Parietal lobe (tissue), 2 donors: ENCODE measurements around a stretch of chr2.

DNA sequence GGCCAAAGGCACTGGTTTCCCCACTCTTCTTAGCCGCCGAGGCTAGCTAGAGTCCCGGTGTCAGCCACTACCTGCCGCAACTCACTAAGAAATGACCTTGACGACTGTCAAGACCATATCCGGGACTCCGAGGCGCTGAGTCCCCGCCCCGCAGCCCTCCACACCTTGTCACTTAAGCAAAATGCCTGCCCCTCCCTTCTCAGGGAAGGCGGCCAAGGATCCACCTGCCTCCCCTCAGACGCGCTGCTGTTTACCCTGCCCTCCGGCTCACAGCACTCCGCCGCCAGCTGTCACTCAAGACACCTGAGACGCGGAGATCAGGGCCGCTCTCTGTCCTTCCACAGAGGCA, 32.7 kb upstream of the REG3G start:
- RAMPAGE, long total RNA: no peak

DNA sequence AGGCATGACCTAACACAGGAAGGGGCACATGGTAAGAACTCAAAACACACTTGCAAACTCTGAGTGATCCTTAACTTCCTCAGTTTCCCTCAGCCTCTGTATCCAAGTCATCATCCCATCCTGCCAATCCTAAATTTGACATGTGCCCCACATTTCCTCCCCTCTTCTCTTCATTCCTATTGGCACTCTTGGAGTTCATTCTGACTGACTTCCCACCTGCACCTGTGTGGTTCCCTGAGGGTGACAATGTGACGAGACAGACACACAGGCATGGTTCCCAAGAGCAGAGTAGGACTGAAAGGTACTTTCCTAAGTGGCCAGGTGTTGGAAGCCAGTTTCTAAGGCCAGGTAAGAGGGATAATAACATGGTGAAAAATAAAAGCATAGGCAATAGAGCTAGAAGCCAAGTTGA, 24.3 kb upstream of the REG3G start:
- RAMPAGE, long total RNA: no peak

DNA sequence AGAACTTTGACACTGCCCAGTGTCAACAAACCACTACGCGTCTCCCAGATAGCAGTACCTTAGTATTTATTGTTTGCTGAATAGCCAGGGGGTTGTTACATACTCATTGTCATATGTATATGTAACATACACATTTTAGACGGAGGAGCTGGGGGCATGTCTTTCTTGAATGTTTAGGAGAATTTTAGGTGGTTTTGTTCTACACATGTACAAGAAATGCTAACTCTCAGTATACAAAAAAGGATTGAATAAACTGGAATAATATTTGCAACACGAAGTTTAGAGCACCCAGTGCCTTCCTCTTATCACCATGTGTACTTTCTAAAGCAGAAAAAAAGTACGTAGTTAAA, 118.5 kb downstream of the CTNNA2 start:
- RAMPAGE, long total RNA: no peak

GRCh38 chr2:81304452-81304788, 999.9 kb upstream of the LRRTM1 start:
- RAMPAGE, long total RNA: no peak

GRCh38 chr2:82811466-82811857, 1647.6 kb downstream of the SUCLG1 start:
- RAMPAGE, long total RNA: no peak

- RAMPAGE, long total RNA: no peak
Measured at GRCh38 chr2:84459402-84459691, 267 bp upstream of the SUCLG1 start.

- RAMPAGE, long total RNA: no peak
Measured at GRCh38 chr2:84832894-84833368, 48.0 kb downstream of the TRABD2A start.

DNA sequence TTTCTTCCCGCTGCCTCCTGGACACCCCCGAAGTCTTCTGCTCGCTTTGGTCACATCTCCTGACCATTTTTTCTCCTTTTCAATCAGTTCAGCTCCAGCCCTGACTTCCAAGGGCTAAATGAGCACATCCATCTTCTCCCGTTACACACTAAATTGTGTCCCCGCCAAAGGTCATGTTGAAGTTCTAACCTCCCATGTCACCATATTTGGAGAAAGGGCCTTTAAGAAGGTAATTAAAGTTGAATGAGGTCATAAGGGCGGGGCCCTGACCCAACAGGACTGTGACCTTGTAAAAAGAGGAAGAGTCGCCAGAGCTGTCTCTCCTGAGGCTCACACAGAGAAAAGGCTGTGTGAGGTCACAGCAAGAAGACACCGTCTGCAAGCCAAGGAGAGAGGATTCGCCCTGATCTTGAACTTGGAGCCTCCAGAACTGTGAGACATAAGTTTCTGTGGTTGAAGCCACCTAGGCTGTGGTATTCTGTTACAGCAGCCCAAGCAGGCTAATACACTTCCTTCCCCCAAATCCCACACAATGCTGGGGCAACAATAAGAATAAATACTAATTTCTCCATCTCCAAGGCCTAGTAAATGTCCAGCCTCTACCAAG, 24.1 kb downstream of the TRABD2A start:
- RAMPAGE, long total RNA: no peak

- RAMPAGE, long total RNA: no peak
Measured at GRCh38 chr2:84881691-84882110, 817 bp upstream of the TRABD2A start.

DNA sequence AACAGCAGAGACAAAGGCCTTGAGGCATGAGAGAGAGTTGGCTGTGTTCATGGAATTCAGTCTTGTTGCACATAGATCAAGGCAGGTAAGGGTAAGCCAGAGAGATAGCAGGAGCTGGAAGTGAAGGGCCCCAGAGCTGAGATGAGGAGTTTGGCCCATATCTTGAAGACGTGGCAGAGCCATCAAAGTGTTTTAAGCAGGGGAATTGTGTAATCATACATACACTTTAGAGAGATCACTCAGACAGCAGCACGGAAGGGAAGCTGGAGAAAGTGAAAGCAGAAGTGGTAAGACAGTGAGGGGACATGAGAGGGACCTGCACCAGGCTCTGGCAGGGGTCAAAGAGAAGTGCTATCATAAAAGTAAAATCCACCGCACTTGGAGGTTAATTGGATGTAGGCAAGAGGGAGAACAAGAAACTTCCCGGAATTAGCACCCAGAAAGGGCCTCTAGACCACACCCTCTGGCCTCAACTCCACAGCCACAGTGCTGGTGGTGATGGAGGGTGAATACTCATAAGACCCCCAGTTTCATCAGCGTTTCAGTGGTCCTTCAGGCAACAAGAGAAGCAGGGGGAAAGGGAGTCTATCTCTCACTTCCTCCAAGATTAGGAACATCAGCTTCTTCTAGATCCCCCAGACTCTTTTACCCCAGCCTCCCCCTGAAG, 8.0 kb upstream of the TRABD2A start:
- RAMPAGE, long total RNA: no peak

- RAMPAGE, long total RNA: no peak
Measured at GRCh38 chr2:84897933-84898903, 7.2 kb upstream of the TMSB10 start.

GRCh38 chr2:85140352-85140982, 7.3 kb downstream of the TCF7L1 start:
- RAMPAGE, long total RNA: no peak

- RAMPAGE, long total RNA: no peak
Measured at GRCh38 chr2:85143495-85144291, 10.5 kb downstream of the TCF7L1 start.

GRCh38 chr2:85231825-85232430, 95.9 kb downstream of the TGOLN2 start:
- RAMPAGE, long total RNA: no peak

DNA sequence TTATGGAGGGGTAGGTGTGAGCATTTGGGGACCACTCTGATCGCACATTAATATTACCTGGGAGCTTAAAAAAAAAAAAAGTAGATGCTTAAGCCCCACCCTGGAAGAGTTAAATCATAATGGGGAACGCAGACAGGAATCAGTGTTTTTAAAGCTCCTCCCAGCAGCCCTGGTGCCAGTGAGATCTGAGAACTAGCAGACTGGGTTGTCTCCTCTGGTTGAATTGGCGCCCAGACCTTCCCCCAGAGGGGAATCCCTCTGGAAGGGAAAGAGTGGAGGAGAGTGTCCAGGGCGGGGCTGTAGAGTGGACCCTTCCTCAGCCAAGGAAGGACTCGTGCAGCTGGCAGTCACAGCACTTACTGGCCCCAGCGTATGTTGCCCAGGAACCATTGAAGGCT, 62.6 kb downstream of the TGOLN2 start:
- RAMPAGE, long total RNA: no peak

DNA sequence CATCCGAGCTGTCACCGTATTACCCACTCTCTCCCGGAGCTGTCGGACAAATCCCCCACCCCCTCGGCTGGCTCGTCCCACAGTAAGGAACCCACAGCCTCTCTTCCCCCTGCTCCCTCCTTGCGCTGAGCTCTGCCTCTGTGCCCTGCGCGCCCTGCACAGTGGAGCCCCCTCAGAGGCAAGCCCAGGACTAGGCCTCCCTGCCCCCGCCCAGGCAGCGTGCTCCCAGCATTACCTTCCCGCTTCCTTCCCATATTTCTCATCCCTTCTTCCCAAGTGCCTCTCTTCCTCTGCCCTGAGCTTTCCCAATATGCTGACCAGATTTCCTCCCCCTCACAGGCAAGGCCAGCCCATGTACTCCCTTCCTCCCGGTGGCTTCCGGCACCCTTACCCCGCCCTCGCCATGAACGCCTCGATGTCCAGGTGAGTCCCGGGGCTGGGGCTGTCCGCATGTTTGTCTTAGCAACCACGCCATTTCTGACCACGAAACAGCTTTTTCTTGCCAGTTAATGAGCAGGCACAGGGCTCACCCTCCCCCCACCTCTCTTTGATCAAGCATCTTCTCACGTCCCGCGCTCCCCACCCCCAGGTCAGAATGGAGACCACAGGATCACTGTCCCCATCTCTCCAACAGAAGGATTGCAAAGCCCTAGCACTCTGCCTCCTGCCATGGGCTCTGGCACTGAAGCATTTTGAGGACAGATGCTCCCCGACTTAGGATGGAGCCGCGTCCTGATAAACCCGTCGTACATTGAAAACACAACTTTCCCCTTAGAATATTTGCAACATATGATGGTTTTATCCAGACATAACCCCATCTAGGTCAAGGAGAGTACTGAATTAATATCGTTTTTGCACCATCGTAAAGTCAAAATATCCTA, 23.6 kb downstream of the TGOLN2 start:
- RAMPAGE, long total RNA: no peak

- RAMPAGE, long total RNA: no peak
Measured at GRCh38 chr2:85314718-85315072, 13.1 kb downstream of the TGOLN2 start.

DNA sequence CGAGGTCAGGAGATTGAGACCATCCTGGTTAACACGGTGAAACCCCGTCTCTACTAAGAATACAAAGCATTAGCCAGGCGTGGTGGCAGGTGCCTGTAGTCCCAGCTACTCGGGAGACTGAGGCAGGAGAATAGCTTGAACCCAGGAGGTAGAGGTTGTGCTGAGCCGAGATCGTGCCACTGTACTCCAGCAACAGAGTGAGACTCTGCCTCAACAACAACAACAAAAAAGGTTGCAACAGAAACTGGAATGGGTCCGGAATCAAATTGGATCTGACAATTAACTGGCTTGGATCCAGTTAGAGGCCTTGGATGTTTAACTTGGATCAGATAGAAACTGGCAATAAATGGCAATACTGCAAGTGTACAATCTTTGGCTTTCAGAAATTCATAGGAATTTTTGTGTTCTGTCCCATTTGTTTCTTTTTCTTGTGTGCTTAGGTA, 56.6 kb upstream of the MAT2A start:
- RAMPAGE, long total RNA: no peak

DNA sequence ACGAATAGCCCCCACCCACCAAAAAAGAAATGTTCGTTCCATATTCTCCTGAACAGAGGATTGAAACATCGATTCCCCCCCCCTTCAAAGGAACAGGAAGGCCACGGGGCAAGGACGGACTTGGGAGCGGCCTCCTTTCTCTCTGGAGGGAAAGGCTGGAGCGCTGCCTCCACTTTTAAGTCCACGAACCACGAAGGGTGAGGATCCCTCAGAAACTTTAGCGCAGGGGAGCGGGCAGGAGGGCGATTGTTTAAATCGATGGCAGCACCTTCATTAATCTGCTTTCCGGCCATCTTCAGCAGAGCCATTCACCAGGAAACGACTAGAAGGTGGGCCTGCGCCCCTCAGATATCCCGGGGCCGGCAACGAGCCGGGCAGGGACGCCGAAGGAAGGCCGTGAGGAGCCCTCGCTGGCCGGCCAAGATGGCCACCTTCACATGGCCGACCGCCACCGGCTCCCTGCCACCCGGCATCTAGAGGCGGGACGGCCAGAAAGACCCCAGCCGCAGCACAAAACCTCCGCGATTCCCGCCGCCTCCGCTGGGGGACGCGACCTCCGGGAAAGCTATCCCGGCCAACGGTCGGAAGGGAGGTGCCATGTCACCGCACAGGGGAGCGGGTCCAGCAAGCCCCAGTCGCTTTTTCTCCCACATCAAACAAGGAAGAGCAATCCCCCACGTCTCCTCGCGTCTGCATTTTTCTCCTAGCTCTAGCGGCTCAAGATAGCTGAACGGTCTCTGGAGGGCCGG, 559 bp upstream of the MAT2A start:
- RAMPAGE, long total RNA: no peak

GRCh38 chr2:85541831-85542546, 3.0 kb downstream of the MAT2A start:
- RAMPAGE, long total RNA: no peak